ENCODE results near the gene TADA2B.

DNA sequence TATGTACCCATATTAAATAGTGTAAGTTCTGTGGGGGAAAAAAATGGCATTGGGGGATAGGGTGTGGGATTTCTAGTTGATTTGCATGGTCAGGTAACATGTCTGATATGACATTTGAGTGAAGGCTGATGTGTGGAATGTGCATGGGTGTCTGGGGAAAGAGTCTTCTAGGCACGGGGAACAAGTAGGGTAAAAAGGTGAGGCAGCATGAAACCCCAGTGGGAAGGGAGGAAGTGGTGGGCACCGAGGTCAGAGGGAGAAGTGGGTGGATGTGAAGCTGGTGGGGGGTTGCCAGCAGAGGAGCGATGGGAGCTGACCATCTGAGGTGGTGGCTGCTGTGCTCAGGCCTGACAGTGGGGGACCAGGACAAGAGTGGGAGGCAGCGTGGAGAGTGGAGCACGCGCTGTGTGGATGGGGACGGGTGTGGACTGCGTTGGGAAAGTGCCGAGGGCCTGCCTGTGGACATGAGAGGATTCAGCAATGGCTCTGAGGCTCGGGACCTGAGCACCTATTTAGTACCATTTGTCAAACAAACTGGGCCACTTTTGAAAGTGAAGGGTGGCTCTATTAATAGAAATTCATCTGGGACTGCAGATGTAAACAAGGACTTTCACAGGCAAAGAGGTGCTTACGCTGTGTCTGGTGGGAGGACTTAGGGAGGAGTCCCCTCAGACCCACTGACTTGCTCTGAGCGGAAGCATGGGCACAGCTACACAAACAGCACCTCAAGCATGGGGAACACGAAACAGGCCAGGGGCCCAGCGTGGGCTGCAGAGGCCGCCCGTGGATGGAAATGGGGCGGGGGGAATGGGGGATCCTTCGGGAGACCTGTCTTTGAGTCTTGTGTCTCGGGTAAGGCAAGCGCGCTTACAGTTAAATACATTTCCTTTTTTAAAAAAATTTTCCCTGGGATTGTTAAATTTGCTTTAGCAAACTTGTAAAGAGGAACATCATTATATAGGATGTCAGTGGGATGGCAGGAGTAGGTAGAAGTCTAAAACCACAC lies 3.1 kb downstream of the ENSG00000170846 start:
- RRBS: no CpG with 5 or more reads among the region's 21 CpGs

DNA sequence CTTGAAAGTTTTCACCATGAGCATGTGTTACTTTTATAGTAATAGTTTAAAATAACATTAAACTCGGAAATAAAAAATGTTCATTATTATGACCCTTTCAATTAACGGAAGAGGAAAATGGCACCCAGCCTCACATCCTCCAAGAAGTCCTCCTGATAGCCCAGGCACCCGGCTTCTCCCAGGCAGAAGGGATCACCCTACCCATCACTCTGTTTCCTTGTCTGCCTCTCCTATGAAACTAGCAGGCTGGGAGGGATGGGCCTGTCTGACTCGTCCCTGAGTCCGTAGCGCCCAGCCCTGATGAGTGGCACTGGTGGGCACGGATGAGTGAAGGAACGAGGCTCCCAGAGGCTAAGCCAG lies 28.7 kb upstream of the KIAA0232 start:
- RRBS: no CpG with 5 or more reads among the region's 8 CpGs

DNA sequence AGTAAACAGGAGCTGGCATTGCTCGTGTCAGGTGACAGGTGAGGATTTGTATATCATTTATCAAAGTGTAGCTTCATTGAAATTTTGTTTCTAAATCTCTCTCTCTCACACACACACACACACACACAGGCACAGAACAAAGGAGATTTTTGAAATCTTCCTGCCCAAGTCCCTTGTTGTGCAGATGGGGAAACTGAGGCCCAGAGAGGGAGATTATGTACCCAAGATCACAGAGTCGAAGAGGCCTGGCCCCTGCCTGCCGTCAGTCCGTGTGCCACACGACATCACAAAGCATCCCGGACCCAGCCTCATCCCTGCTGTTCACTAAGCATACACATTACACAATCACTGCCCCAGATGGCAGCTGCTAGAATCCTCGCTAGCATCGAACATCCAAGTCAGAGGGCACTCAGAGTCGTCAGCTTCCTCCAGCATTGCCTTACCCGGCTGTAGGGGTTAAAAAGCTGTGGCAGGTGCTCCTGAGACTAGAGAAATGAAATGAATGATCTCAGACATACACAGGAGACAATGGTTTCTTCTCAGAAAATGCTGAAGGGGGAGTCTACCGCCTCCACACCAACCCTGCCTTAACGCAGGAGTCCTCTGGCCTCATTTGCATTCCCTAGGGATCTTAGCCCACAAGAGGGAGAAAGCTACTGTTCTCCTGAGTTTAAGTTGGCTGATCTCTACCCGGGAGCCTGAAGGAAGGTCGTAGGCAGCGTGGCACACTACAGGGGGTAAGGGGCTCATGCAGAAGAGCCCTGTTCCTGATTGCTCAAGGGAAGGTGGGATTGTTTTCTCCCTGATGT lies 2.9 kb upstream of the KIAA0232 start:
- RRBS: no CpG with 5 or more reads among the region's 15 CpGs

GRCh38 chr4:6783114-6784210 lies 935 bp downstream of the KIAA0232 start:
- RRBS: 2% methylated on average over 37 of the region's 95 CpGs

DNA sequence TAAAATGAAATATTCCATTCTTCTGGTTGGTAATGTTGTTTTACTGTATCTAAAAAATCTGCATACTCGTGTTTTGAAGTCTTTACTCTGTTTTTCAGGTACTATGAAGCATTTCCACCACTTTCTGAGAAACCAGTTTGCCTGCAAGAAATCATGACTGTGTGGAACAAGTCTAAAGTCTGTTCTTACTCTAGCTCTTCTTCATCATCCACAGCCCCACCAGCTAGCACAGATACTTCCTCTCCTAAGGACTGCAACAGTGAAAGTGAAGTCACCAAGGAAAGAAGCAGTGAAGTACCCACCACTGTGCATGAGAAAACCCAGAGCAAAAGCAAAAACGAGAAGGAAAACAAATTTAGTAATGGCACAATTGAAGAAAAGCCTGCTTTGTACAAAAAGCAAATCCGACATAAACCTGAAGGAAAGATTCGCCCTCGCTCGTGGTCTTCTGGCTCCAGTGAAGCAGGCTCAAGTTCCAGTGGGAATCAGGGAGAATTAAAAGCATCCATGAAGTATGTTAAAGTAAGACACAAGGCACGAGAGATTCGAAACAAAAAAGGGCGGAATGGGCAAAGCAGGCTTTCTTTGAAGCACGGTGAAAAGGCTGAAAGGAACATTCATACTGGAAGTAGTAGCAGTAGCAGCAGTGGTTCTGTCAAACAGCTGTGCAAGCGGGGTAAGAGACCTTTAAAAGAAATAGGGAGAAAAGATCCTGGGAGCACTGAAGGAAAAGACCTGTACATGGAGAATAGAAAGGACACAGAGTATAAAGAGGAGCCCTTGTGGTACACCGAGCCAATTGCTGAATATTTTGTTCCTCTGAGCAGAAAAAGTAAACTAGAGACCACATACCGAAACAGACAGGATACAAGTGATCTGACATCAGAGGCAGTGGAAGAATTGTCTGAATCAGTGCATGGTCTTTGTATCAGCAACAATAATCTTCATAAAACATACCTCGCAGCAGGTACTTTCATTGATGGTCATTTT lies 48.5 kb upstream of the TBC1D14 start:
- RRBS: no CpG with 5 or more reads among the region's 14 CpGs

GRCh38 chr4:6887792-6888430 lies 21.7 kb upstream of the TBC1D14 start:
- RRBS: no CpG with 5 or more reads among the region's 17 CpGs

DNA sequence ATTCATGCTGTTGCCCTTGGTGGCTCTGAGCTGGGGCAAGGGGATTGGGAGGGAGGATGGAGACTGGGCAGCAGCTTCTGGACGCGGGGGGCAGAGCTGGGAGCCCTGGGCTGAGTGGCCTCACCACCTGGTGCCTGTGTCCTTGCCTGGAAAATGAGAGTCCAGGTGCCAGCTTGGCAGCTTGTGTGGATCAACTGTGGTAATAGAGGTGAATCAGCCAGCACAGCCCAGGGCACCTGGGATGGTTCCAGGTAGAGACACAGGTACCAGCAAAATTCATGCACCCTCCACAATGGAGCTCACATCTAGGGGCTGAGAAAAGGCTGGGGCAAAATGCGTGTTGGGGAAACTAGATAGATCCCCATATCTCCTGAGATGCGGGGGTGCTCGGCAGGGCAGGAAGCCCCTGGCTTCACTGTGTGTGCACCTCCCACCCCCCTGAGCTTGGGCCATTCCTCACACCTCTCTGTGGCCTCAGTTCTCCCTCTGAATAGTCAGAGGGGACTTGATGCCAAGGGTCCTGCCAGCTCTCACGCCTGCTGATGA lies 3.5 kb upstream of the TBC1D14 start:
- RRBS: no CpG with 5 or more reads among the region's 6 CpGs

DNA sequence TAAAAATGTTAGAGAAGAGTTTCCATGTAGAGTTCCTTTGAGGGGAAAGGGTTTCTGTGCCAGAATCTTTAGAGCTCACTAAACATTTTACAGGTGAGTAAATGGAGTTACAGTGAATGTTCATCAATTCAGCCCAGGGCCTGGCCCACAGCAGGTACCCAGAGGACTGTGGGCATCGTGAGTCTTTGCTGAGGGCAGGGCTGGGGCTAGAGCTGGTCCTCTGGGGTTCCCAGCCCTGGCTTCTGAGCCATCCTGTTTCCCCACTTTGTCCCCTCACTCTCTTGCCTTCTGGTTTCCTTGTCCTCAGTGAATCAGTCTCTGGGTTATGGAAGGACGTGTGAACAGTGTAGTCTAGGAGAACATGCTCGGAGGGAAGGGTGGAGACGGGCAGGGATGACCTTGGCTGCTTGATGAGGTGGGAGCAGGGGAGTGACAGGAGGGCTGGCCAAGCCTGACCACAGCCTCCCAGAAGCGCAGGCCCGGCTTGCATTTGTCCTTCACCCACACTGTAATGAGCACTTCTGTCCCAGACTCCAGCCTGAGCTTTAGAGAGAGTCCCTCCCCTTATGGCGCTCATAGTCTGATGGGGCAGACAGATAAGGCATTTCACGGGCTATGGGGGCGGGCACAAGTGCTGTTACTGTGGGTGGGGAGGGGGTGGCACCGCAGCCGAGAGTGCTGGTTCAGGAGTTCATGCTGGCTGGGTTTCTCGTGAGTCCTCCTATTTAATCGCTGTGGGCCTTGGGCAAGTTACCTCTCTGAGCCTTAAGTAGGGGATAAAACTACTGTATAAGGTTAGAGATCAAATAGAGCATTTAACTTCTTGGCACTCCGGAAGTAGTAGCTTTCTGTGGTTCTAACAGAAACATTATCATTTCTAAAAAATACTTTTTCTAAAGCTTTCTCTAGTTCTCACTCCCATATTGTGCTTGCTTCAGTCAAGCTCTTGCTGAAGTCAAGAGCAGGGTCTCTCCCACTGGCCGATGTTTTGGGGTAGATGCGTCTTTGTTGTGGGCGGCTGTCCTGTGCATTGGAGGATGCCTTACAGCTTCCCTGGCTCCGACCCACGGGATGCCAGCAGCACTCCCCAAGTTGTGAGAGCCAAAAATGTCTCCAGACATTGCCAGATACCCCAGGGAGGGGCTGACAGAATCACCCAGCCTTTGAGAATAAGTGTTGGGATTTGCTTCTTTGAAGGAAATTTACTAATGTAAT lies 17.4 kb downstream of the TBC1D14 start:
- RRBS: no CpG with 5 or more reads among the region's 19 CpGs

GRCh38 chr4:6933504-6934091 lies 24.0 kb downstream of the TBC1D14 start:
- RRBS: no CpG with 5 or more reads among the region's 4 CpGs

DNA sequence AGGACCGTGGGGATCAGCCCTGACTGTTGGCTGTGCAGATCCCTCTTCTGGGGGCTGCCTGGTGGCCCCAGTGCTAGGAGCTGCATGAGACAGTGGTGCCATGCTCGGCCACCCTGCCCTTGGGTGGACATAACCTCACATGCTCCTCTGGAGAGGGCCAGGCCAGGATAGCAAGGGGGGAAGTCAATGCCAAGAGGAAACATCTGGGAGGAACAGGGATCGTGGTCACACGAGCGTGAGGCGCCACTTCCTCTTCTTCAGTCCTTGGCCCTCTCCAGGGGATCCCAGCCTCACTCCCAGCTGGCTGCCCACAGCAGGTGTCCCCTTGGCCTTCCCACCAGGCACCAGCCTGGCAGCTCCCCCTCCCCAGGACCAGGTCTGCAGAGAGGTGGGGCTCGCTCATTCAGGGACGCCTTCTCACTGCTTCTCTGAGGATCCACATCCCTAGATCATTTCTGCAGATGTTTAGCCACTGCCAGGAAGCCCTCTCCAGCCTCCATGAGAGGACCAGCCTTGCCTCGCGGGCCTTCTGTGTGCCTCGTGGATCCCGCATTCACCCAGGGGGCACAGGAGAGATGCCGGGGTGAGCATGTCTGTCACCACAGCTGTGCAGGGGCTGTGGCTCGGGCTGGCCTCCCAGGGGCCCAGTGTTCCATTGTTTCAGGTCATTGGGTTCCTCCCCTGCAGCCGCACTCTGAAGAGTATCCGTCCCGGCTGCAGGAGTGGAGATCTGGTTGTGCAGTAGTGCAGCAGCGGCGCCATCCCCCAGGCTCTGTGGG lies 28.8 kb downstream of the TBC1D14 start:
- RRBS: no CpG with 5 or more reads among the region's 19 CpGs

DNA sequence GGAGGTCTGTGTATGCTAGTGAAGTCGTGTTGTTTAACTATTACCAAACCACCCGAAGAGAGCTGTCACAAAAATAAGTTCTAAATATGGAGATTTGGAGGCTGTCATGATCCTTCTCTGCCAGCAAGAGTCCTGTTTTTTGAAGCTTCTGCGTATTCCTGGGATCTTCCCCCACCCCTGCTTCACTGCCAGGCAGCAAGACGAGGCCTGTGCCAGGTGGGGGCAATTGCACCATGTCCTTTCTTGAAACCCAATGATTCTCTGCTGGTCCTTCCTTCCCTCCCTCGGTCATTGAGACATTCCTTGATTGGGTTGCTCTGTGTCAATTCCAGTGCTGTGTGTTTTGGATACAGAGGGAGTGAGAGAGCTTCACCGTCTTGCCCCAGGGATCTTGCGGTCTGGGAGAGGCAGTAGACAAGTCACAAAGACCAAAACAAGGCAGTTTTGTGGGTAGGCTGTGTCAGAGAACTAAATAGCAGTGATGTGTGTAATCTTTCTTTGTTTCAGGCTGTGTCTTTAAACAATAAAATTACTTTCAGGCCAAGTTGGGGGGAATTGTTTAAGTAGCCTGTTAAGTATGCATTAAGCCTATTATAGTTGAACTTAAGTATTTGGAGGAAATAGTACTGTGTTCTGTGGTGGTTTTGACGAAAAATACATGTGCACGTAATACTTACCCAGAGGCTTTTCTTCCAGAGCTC lies 38.5 kb downstream of the CCDC96 start:
- RRBS: no CpG with 5 or more reads among the region's 9 CpGs

- RRBS: no CpG with 5 or more reads among the region's 2 CpGs
Measured at GRCh38 chr4:7007960-7008424, 34.8 kb downstream of the CCDC96 start.

DNA sequence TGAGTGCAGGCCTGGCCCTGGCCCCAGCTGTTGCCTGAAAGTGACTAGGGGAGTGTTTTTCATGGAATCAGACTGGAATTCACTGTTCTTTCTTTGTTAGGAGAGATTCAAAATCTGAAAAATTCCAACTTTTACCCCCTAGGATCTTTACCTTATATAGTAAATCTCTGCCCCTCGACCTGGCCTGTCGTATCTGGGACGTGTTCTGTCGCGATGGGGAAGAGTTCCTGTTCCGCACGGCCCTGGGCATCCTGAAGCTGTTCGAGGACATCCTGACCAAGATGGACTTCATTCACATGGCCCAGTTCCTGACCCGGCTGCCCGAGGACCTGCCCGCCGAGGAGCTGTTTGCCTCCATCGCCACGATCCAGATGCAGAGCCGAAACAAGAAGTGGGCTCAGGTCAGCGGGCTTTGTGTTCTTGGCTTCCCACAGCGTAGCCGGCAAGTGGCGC lies 17.9 kb downstream of the CCDC96 start:
- RRBS: 100% methylated on average over 2 of the region's 19 CpGs

DNA sequence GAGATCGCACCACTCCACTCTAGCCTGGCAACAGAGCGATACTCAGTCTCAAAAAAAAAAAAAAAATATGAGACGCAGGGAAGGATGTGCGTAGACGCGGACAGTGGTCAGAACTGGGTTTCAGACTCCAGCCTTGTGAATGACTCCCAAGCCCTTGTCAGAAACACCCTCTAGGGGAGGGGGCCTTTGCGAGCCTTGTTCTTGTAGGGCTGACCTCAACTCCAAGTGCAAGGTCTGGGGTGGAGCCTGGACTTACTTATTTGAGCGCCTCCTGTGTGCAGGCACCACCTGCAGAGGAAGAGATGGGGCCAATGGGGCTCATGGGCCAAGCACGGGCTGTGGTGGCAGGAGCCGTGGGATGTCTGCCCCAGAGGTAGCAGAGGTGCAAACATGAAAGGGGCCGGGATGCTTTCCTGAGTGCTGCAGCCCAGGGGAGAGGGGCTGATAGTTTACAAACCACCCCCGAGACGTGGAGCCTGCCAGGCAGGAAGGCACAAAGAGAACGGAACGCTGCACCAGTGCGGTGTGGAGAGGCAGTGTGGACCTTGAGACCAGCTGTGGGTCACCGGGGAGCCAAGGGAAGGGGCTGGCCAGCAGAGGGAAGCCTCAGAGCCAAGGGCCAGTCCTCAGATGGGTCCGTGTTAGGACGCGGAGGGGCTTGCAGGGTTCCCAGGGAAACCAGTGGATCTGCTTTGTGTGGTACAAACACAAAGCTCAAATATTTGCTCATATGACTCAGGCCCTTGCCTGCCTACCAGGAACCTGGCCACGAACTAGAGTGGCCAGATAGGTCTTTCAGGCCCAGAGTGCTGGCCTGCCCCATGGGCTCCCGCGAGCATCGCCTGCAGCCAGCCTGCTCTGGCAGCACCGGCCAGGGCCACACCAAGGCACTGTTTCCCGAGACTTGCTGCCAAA lies 8.4 kb downstream of the CCDC96 start:
- RRBS: no CpG with 5 or more reads among the region's 26 CpGs

GRCh38 chr4:7043149-7043886 lies at the start of gene TADA2B:
Gene TADA2B (plus strand): TSS chr4:7043372.
- RRBS: 2% methylated on average over 27 of the region's 117 CpGs

DNA sequence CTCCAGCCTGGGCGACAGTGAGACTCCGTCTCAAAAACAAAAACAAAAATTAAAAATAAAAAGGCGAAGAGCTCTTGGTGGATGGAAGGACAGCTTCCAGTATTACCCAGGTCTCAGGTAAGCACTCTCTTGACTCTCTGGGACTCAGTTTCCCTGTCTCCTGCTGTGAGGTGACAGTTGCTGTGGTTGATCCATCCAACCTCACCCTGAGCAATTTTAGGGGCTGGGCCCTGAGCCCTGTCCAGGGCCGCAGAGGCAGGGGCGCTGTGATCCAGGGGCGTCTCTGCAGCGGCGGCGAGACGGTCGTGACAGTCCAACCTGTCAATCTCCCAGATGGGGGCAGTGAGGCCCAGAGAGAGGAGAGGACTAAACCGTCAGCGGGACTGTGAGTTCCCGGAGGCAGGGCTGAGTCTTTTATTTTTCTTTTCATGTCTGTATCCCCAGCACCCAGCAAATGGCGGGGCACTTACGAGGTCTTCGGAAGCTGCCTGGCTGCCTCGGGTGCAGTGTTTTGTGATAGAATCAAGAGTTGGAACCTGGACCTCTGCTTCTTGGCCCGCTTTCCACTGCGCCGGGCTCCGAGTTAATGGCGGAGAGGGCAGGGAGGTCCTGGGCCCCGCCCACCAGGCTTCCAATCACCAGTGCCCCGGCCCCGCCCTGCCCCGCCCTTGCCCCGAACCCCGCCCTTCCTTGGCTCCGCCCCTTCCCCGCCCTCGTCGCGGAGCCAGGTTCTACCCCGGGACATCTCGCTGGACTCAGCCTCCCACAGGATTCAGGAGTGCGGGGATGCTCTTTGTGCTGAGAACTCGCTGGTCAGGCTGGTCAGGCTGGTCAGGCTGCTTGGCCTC lies 35.2 kb upstream of the GRPEL1 start:
- RRBS: 2% methylated on average over 14 of the region's 38 CpGs

DNA sequence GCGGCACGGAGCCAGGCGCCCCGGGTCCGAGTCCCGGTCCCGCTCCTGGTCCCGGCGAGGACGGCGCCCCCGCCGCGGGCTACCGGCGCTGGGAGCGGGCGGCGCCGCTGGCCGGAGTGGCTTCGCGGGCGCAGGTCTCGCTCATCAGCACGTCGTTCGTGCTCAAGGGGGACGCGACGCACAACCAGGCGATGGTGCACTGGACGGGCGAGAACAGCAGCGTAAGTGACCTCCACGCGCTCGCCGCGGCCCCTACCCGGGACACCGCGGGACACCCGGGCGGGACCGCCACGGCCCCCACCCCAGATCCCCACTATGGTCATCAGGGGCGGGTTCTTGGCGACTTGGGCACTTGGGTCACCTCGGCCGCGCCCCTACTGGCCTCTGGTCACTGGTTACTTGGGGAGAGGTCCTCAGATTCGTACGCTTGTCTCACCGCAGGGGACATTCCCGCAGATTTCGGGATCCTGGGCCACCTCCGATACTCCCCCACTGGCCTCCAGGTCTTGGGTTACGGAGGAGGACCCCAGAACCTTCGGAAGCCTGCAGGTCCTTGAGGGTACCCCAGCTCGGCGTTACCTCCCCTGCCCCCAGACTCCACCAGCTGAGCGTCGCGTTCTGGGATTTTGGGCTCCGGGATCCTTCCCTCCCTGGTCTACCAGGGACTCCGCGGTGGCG lies 707 bp downstream of the SORCS2 start:
- RRBS: 5% methylated on average over 4 of the region's 69 CpGs

GRCh38 chr4:7753701-7754174 lies 185.9 kb downstream of the AFAP1 start:
- RRBS: no CpG with 5 or more reads among the region's 9 CpGs

DNA sequence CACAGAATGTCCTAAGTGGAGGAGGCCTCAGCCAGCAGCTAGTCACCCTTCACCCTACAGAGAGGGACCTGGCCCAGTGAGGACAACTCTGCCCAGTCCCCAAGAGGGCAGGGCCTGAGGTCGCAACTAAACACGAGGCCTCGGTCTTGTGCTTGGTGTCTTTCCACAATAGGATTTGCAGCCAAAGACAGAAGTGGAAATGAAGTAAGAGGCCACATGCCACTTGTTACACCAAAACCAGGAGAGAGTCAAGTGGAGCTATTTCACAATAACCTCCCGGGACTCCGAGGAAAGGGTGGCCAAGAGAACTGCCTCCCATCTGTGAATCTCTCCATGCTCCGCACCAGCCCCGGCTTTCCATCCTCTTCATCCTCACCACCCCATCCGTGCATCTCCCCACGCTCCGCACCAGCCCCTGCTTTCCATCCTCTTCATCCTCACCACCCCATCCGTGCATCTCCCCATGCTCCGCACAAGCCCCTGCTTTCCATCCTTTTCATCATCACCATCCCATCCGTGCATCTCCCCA lies 150.5 kb downstream of the AFAP1 start:
- RRBS: no CpG with 5 or more reads among the region's 13 CpGs

DNA sequence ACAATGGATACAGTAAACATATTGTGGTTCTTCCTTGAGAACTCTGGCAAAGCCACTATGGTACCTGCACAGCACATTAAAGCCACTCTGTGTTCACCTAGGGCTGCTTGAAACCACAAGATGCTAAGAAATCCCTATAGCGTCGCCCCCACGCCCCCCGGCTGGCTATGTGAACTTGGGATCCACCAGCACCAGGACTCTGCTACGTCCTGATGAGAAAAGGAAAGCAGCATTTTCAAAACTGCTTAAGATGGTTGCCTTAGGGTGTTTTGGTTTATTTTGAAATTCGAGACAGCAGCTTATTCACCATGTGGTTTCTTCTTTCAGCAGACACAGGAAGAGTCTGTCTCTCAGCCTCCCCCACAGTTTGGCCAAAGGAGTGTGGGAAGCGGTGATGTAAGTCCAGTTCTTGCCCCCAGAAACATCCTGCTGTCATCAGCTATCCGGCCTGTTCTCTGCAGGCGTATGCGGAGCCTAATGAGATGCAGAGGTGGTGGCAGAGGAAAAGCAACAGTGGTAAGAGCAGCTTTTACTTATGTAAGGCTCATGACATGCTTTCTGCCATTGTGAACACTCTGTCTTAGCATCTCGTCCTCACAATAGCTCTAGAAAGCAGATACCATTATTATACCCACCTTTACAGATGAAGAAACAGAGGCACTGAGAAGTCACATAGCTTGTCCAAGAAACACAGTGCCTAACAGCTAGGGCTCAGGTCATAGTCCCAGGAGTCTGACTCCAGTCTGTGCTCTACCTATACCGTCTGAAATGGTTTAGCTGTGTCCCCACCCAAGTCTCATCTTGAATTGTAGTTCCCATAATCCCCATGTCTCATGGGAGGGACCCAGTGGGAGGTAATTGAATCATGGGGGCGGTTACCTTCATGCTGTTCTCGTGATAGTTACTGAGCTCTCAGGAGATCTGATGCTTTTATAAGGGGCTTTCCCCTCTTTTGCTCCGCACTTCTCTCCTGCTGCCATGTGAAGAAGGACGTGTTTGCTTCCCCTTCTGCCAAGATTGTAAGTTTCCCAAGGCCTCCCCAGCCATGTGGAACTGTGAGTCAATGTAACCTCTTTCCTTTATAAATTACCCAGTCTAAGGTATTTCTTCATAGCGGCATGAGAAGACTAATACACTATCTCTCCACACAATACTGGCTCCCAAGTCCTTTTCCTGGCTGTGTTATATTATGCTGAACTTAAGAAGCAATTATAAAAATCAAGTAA lies 111.1 kb downstream of the AFAP1 start:
- RRBS: no CpG with 5 or more reads among the region's 17 CpGs